ENCODE measurements around a stretch of chr13.

DNA sequence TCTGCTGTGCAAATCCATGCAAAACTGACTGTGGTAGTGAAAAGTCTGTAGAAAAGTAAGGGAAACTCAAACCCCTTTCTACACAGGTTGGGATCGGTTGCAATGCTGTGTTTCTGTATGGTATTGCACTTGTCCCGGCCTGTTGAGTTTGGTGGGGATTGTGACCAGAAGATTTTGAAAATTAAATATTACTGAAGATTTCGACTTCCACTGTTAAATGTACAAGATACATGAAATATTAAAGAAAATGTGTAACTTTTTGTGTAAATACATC, 47.2 kb upstream of the GPC5 start:
- PRO-cap, 7 experiments: no peak in any of the 7 experiments
- RAMPAGE, long total RNA, 2 experiments: no peak in any of the 2 experiments

DNA sequence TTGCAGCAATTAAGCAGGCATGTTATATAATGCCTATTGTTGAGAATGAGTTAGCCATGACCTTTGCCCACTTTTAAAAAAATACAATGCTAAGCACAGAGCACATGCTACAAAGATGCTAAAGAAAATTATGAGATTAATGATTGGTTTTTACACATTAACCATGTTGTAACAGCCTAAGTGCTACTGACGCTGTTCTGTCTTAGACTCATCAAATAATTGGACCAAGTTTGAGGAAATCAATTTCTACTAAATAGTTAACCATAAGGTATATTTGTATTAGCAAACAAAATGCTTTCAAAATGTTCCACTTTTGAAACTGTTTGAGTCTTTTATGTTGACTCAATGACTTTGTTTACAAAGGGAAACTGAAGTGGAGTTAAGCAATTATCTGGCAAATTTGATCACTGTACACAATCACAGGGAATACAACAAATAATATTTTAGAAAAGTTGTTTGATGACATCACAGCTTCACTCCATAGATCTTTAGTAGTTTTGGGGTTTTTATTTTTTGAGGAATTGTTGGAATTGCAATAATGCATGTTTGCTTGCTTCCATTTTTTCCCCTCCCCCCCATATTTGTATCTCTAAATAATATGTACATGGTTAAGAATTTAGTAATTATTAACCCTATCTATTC, 36.5 kb upstream of the GPC5 start:
- PRO-cap, 7 experiments: no peak in any of the 7 experiments
- RAMPAGE, long total RNA, 2 experiments: no peak in any of the 2 experiments

DNA sequence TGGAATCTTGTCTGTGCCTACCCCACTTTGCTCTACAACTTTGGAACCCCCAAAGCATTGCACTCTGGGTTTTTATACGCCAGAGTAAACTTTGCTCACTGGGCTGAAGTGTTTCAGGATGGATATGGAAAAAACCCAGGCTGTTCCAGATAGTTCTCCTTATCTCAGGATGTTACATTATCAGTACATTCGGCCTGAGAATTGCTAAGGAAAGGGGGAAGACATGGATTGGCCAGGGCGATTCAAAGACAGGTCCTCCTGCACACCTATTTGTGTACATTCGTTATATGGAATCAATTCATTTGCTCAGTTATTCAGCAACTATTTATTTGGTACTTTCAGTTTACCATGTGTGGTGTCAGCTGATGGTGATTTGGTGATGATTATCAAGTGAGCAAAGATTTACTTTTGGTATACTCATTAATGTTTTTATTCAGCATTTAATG, 211.3 kb downstream of the GPC5 start:
- PRO-cap, 7 experiments: no peak in any of the 7 experiments
- RAMPAGE, long total RNA, 2 experiments: no peak in any of the 2 experiments

DNA sequence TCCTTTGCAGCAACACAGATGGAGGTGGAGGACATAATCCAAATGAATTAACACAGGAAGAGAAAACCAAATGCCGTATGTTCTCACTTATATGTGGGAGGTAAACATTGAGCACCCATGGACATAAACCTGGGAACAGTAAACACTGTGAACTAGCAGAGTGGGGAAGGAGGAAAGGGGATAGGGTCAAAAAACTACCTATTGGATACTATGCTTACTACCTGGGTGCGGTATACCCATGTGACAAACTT, 294.6 kb downstream of the DCT start:
- PRO-cap, 7 experiments: no peak in any of the 7 experiments
- RAMPAGE, long total RNA, 2 experiments: no peak in any of the 2 experiments

- PRO-cap, 7 experiments: no peak in any of the 7 experiments
- RAMPAGE, long total RNA, 2 experiments: no peak in any of the 2 experiments
These were observed 155.7 kb downstream of the DCT start for GRCh38 chr13:94323760-94324114.

DNA sequence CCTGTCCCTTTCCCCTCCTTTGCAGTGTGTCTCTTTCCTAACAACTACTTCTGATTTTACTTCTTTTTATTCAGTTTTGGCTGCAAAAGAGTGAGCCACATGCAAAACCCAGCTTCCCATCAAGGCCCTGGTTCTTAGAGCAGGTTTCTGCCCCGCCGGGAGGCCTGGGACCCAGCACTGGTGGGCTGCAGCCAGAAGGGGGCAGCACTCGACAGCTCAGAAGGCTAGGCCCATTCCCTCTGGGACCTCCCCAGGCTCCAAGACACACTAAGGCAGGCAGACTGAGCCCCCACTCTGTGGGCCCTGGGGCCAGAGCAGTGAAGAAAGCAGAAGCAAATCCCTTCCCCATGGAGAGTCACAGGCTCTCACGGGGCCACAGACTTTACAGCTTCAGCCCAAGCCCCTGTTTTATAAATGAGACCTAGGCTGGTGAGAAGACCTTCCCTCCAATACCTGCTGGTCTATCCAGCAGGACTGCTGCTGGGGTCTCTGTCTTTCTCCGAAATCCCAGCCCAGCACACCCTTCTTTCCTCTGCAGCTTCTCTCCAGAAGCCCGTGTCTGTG, 109.4 kb downstream of the ABCC4 start:
- PRO-cap, 7 experiments: peak in 1 of 7 experiments; most common plus-strand start position 297 of the sequence (in 1)
- RAMPAGE, long total RNA, 2 experiments: no peak in any of the 2 experiments

GRCh38 chr13:95227010-95227209, 74.3 kb downstream of the ABCC4 start:
- PRO-cap, 7 experiments: no peak in any of the 7 experiments
- RAMPAGE, long total RNA, 2 experiments: no peak in any of the 2 experiments

DNA sequence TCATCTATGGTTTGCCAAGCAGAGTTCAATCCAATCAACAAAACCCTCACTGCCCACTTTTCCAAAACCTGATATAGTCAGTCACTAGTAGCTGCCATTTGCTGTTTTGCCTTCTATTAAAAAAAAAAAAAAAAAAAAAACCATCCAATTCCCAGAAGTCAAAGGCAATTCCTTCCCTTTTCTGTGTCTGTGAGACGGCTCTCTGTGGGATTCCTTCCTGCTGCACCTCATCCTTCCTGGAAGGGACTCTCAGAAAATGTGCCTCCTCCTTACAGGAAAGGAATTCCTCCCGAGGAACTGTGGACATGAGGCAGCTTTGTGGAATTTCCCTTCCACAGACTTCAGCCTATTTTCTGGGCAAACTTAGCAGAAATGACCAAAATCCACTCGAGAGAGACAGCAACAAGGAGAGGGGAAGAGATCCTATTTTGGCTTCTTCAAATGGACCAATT, 20.8 kb downstream of the ABCC4 start:
- PRO-cap, 7 experiments: no peak in any of the 7 experiments
- RAMPAGE, long total RNA, 2 experiments: no peak in any of the 2 experiments

GRCh38 chr13:95587235-95588034, 34.9 kb downstream of the CLDN10 start:
- PRO-cap, 7 experiments: no peak in any of the 7 experiments
- RAMPAGE, long total RNA, 2 experiments: no peak in any of the 2 experiments

DNA sequence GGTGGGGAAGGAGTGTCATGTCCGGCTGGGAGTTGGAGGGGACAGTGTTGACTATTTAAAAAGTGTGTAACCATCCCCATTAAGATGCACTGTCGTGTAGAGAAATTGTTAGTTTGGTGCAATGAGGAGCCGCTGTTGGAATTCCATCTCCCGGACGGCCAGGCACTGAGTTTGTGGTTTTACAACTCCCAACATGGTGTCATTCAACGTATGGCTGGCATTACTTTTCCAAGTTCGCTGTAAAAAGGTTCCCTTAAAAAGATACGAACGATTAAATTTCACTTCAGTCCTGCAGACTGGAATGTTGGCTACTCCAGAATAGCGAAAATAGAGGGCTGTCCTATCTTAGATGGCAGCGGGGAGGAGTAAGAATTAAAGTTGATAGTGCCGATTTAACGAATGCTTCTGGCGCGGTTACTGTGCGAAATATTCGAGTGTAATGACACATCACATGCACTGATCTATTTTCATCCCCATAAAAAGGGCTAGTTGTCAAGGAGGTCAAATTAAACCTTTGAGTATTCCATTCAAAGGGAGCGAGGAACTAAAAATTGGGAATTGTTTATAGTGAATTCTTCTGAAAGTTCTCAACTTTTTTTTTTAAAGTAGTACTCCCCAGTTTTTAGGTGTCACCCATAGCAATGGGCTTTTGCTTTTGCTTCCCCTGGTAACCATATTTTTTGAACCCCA, 982 bp downstream of the DNAJC3 start:
- PRO-cap, 7 experiments: peak in 1 of 7 experiments; most common minus-strand start position 367 of the sequence (in 1)
- RAMPAGE, long total RNA, 2 experiments: no peak in any of the 2 experiments

DNA sequence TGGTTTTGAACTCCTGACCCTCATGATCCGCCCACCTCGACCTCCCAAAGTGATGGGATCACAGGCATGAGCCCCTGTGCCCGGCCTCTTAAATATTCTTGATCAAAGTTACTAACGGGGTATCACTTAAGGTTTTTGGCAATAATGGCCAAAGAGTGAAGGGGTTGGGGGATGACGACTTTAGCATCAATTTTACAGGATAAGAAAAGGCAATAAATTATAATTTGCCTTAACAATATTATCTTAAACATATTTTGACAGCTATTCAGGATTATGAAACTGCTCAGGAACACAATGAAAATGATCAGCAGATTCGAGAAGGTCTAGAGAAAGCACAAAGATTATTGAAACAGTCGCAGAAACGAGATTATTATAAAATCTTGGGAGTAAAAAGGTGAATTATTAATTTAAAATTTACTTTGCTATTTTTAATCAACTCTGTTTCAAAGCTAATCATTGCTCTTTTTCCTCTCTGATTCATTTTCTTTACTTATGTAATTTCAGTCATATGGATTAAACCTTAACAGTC, 108.8 kb downstream of the DNAJC3 start:
- PRO-cap, 7 experiments: no peak in any of the 7 experiments
- RAMPAGE, long total RNA, 2 experiments: no peak in any of the 2 experiments

DNA sequence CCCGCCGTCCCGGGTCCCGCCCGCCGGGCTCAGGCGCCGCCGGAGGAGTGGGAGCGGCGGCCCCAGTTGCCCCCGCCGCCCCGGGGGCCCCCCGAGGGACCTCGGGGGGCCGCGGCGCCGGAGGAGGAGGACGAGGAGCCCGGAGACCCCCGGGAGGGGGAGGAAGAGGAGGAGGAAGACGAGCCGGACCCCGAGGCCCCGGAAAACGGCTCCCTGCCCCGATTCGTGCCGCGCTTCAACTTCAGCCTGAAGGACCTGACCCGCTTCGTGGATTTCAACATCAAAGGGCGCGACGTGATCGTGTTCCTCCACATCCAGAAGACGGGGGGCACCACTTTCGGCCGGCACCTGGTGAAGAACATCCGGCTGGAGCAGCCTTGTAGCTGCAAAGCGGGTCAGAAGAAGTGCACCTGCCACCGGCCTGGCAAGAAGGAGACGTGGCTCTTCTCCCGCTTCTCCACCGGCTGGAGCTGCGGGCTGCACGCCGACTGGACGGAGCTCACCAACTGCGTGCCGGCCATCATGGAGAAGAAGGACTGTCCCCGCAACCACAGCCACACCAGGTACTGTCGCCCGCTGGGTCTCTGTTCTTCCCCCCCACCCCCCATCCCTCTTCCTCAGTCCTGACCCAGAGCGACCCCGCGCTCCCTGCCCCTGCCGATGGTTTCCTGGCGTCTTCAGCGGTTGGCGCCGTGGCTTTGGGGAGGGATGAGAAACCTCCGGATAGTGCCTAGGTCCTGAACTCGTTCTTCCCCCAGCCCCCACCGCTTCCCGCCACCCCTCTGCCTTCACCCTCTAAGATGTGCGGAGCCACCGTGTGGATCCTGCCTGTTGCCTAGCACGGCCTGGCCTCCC, 1.3 kb downstream of the HS6ST3 start:
- PRO-cap, 7 experiments: peak in 1 of 7 experiments; most common minus-strand start position 241 of the sequence (in 1)
- RAMPAGE, long total RNA, 2 experiments: no peak in any of the 2 experiments

- PRO-cap, 7 experiments: peak in 3 of 7 experiments; most common plus-strand start chr13:97115085 (in 2); most common minus-strand start chr13:97115286 (in 2)
- RAMPAGE, long total RNA, 2 experiments: no peak in any of the 2 experiments
These were observed 107.2 kb upstream of the MBNL2 start for GRCh38 chr13:97114815-97115419.

GRCh38 chr13:97234131-97235362, 12.4 kb downstream of the MBNL2 start:
- PRO-cap, 7 experiments: no peak in any of the 7 experiments
- RAMPAGE, long total RNA, 2 experiments: no peak in any of the 2 experiments

GRCh38 chr13:97237909-97239196, 16.2 kb downstream of the MBNL2 start:
- PRO-cap, 7 experiments: no peak in any of the 7 experiments
- RAMPAGE, long total RNA, 2 experiments: no peak in any of the 2 experiments

DNA sequence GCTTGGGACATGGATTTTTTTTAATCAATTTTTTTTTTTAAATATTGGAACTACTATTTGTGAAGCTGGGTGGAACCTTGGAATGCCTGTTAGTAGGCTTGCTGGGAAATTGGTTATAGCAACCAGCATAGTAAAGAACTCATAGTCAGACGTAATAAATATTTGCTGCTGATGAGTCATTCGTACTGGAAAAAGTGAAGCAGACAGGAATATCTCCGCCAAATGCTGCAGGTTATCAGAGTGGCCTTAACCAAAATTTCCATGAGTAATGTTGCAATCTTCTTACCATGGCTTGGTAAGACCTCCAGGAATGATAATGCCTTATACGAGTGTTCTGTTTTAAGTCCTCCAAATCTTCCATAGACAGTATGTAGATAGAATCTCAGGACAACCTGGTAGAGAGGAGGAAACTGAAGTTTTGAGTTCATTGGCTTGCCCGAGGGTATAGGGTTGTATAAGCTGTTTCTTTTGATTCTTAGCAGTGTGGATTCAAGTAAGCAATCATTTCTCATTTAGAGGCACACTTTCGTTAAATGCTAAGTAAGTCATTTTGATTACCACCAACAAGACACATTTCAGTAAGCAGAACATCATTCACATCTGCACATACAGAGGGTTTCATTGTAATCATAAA, 34.3 kb downstream of the MBNL2 start:
- PRO-cap, 7 experiments: peak in 1 of 7 experiments; most common plus-strand start position 221 of the sequence (in 1); most common minus-strand start position 94 of the sequence (in 1)
- RAMPAGE, long total RNA, 2 experiments: no peak in any of the 2 experiments

DNA sequence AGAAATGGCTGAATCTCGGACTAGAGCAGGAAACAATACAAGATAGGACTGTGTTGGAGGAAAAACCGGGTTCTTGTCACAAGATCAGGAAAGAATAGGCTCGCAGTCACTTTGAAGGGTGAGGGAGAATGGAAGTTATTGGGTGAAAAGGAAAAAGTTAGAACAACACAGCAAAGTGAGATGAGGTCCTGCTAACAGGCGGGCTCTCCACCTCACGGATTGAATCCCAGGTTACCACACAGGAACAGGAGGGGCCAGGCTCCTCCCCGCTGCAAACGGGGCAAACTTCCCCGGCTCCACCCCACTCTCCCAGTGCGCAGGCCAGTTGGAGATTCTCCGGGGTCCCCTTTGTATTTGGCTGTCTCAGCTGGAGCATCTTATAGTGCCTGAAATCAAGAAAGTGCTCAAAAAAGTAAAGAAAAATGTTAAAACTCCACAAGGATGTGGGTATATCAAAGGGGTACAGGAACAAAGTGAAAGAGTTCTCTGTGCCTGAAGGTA, 78.3 kb upstream of the IPO5 start:
- PRO-cap, 7 experiments: no peak in any of the 7 experiments
- RAMPAGE, long total RNA, 2 experiments: no peak in any of the 2 experiments

- PRO-cap, 7 experiments: no peak in any of the 7 experiments
- RAMPAGE, long total RNA, 2 experiments: no peak in any of the 2 experiments
These were observed 66.0 kb downstream of the IPO5 start for GRCh38 chr13:98019453-98019970.

DNA sequence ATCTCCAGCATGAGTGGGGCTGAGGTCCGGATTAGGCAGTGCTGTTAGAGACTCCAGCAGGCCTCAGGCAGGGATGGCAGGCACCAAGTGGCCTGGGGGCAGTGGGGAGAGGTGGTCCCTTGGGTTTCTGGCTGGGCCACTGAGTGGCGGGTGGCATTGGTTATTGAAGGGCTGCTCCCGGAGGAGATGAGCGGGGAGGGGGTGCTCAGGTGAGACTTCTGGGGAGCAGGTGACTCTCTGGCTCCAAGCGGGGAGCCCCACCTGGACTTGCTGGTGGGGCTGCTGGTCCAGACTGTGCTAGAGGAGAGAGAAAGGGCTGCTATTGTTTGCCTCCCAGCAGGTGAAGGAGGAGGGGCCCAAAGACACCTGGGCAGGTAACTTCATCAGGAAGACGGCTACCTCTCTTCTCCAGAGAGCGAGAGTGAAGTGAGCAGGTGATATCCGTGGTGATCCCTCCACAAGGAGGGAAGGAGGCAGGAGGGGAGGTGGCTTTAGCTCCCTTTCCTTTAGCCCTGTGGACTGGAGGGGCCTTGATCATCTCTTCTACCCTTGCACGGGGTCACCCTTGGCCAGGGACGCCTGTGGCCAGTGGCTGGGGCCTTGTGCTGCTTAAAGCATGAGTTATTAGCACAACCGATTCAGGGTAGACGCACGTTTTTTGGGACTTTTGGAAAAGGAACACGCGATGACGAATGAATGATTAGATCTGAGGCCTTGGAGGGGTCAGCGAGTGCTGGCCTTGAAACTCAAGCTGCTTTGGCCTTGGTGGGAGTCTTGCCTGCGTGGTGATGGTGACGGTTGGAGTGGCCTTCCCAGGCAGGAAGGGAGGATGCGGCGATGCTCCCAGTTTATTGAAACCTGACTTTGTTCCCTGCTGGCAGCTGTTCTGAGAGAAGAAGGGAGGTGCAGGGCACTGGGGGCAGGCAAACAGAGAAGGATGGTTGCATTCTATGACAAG, 62.8 kb upstream of the RNF113B start:
- PRO-cap, 7 experiments: peak in 1 of 7 experiments; most common minus-strand start position 516 of the sequence (in 1)
- RAMPAGE, long total RNA, 2 experiments: no peak in any of the 2 experiments

DNA sequence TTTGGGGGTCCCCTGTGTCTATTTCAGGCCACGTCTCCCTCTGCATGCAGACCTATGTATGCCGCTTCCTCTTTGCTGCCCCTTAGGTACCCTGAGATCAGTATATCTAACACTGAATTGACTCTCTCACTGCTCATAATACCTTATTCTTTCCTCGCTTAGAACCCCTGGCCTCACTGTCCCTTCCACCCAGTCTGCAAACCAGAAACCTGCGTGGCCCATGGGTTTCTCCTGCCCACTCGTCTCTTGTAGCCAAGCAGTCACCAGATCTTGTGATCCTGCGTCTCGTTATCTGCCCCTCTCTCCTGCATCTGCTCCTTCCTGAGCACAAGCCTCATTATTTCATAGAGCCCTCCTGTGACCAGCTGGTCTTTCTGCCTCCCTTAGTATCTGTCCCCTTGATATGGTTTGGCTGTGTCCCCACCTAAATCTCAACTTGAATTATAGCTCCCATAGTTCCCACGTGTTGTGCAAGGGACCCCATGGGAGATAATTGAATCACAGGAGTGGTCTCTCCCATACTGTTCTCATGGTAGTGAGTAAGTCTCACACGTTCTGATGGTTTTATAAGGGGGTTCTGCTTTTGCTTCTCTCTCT, 109.0 kb upstream of the RNF113B start:
- PRO-cap, 7 experiments: no peak in any of the 7 experiments
- RAMPAGE, long total RNA, 2 experiments: no peak in any of the 2 experiments

Measured in ovary (tissue), 7 donors.